Metastatic Liver Carcinoma in the Adrenal Gland (tissue), 2 donors: ENCODE measurements around a stretch of chr1.

- PRO-cap, 2 experiments: no peak in any of the 2 experiments
Observed at GRCh38 chr1:168246482-168246856, 20.7 kb downstream of the SFT2D2 start.

DNA sequence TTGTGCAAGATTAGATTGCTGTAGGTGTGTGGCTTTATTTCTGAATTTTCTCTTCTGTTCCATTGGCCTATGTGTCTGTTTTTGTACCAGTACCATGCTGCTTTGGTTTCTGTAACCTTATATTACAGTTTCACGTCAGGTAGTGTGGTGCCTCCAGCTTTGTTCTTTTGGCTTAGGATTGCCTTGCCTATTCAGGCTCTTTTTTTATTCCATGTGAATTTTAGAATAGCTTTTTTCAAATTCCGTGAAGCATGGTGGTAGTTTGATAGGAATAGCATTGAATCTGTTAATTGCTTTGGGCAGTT lies 74.3 kb downstream of the TBX19 start:
- PRO-cap, 2 experiments: no peak in any of the 2 experiments

DNA sequence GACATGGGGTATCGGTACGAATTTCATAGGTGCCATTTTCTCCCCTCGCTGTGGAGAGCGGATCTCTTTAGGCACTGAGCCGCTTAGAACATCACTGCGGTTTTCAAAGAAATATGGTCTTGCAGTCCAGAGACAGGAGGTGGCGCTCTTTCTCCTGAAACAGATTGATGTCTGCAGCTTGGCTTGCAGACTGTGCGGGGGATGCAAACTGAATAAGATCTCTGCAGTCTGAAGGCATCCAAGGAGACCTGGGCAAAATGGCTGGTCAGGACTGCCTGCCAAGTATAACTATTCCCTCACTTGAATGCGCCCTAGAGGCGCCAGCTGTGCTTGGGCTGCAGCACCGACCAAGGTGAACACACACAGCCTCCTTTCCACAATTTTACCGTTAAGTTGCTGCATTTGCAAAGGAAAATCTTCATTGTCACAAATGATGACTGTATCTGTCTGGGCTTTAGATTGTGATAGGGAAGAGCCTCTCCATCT lies 103.9 kb downstream of the XCL2 start:
- PRO-cap, 2 experiments: no peak in any of the 2 experiments

DNA sequence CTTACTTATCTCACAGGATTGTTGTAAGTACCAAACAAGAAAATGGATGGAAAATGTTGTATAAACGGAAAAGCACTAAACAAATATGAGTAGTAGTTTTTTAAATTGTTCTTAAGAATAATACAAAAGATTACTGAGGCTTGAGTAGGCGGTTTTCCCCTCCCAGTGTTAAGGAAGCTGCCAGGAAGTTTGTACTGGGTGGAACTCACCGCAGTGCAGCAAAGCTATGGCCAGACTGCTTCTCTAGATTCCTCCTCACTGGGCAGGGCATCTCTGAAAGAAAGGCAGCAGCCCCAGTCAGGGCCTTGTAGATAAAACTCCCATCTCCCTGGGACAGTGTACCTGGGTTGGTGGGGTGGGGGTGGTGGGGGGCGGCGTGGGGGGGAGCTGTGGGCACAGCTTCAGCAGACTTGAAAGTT lies 58.8 kb downstream of the XCL2 start:
- PRO-cap, 2 experiments: no peak in any of the 2 experiments

DNA sequence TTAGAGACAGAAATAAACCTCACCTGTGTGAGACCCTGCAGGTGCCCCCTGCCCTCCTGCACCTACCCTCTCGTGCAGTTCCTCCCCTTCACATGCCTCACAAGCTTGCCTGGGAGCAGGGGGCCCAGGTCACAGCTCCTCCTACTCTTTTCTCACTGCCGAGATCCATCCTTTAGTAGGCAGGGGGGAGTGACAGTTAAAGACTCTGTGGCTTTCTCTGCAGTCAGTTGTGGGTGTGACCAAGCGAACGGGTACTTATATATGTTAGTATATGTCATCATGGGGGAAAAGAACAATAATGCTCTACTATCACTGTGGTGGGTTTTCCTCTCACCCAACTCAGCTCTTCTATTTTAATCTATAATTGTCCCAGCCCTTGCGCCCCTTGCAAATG lies 23.4 kb downstream of the XCL2 start:
- PRO-cap, 2 experiments: no peak in any of the 2 experiments

DNA sequence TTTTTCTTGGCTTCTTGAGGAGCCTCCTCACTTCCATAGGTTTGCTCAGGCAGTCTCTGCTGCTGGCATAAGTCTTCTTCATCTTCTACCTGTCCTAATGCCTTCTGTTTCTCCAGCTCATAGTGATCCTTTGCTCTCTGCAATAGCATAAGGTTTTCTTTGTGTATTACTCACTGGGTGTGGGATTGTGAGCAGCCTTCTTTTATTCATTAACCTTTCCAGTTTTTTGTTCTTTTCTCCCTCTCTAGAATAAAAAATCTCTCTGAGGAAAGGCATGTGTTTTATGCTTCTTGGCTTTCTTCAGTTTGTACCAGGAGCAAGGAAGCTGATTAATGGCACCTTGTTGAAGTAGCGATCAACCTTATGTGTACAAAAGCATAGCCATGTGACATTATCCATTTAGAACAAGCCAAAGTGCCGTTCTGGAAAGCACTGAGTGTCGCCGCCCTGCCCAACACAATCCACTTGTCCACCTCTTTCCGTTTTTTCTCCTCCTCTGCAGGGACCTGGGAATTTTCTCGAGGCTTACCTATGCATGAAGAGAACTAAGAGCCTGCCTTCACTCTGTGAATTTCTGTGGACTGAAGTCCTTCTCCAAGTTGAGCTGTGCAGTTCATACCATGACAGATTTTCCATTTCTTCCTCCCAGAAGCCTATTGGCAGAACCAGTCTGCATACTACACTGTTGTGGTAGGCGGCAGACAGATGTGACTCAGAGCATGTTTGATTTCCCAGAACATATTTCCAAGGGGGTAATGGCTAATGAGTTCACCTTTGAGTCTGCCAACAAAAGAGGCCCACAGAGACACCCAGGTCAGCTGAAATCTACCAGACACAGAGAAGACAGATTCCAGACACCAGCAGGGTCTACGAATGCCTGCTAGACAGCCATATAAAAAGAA lies 39.0 kb downstream of the DPT start:
- PRO-cap, 2 experiments: peak in 2 of 2 experiments; most common plus-strand start position 432 of the sequence (in 2); most common minus-strand start position 363 of the sequence (in 2)

DNA sequence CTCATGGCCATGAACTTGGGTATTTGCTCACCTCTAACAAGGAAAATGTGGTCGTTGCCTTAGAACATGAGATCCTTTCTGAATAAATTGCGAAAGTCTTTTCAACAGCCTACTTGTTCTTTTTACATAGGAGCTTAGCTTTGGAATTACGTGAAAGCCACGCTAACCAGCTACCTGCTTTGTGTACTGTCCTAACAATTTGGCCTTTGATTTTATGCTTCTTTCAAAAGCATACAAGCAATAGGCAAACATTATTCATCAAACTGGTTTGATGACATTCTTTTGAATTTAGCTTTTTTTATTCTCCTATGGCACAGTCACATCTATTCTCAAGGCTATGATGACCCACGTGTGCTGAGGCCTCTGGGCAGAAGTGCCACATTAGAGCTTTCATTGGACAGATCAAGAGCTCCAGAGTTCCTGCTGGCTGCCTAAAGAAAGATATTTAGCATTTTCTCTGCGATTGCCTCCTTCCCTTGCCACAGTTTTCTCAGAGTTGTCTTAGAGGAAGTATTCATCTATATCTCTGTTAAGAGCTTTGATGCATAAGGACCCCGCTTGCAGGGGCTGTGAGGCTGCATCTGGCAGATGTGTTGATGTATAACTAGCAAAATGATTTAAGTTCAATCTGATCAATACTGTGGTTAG lies 178.1 kb upstream of the DPT start:
- PRO-cap, 2 experiments: peak in 2 of 2 experiments; most common plus-strand start position 451 of the sequence (in 2); most common minus-strand start position 80 of the sequence (in 2)

- PRO-cap, 2 experiments: peak in 2 of 2 experiments; most common plus-strand start chr1:168920647 (in 1); most common minus-strand start chr1:168920497 (in 2)
Observed at GRCh38 chr1:168920433-168921068, 185.9 kb upstream of the ATP1B1 start.

- PRO-cap, 2 experiments: no peak in any of the 2 experiments
Observed at GRCh38 chr1:168945839-168946299, 160.6 kb upstream of the ATP1B1 start.

DNA sequence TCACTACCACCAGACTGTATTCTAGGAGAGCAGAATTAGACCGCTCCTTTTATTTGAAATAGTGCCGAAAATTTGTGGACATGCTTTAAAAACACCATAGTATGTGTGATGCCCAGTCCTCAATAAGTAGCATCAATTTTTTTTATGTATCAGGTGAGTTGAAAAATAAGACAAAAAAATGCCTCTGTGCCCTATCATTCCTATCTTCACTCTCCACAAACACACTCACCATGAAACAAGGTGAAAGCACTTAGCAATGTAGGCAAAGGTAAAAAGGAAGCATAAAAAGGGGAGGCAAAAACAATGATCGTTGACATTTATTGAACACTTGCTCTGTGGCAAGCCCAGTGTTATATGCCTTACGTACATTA lies 60.2 kb upstream of the ATP1B1 start:
- PRO-cap, 2 experiments: no peak in any of the 2 experiments

DNA sequence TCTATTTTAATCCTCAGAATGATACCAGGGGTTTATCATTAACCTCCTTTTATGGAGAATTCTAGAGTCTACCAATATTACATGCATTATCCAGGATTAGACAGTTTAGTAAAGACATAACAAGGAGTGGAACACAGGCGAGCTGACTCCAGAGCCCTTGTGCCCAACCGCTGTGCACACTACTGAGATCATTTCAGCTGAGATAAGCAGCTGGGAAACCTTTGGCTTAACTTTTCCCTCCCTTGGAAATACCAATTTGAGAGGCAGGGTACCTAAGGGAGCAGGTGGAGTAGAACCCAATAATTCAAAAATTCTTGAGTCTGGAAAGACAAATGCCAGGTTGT lies 59.8 kb upstream of the ATP1B1 start:
- PRO-cap, 2 experiments: peak in 2 of 2 experiments; most common plus-strand start position 117 of the sequence (in 2)

DNA sequence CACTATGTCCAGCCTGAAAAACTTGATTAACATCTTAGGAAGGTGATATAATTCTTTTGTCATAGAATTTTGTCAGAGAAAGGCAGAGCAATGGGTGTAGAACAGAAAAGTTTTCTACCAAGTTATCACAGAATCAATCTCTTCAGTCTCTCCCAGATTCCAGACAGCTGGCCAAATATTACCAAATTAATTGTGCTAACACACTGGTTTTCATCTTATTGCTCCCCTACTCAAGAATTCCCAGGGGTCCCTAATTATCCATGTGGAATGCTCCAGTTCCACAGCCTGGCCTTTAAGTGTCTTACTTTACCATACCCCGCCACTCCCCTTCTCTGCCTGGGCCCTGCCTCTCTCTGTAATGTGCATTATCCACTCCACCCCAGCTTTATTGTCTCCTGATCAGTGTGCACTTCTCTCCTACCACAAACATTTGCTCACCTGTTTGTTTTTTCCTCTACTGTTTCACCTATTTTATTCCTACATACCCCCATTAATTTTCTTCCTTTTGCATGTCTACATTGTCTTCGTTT lies 33.6 kb upstream of the ATP1B1 start:
- PRO-cap, 2 experiments: no peak in any of the 2 experiments

DNA sequence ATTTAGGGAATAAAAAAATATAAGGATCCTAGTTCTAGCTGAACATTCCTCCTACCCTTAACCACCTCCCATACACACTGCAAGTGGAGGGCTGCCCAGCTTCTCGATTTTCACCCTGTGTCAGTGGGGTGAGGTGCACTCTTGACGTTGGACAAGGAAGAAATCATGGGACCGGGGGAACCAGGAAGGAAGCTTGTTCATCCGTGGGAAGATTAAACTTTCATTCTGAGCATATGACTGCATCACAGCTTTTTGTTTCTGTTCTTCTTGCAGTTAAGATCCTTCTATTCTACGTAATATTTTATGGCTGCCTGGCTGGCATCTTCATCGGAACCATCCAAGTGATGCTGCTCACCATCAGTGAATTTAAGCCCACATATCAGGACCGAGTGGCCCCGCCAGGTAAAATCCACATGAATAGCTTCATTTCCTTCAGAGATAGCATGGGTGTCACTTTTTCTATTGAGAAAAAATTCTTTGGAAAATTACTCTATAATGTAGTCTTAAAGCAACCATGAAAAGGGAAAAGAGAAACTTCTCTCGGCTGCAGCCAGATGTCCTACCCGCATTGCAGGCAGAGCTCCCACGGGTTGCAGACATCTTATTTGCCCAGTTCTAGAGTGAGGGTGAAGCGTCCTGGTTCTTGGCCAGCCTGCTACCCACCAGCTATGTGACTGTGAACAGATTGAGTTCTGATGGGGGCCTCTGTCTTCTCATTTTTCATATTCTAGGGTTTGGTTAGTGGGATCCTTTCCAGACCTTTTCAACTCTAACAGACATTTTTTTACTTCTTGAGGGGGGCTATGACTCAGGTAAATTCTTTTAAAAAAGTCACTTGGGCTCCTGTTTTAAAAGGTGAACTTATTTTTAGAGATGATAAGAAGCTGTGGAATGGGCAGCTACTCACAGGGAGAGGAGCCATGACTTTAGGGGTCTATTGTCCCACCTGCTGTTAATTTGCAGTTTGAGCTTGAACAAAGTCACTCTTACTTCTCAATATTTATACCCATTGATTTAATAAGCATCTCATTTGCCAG lies 4.9 kb downstream of the ATP1B1 start:
- PRO-cap, 2 experiments: peak in 1 of 2 experiments; most common plus-strand start position 612 of the sequence (in 1); most common minus-strand start position 117 of the sequence (in 1)

DNA sequence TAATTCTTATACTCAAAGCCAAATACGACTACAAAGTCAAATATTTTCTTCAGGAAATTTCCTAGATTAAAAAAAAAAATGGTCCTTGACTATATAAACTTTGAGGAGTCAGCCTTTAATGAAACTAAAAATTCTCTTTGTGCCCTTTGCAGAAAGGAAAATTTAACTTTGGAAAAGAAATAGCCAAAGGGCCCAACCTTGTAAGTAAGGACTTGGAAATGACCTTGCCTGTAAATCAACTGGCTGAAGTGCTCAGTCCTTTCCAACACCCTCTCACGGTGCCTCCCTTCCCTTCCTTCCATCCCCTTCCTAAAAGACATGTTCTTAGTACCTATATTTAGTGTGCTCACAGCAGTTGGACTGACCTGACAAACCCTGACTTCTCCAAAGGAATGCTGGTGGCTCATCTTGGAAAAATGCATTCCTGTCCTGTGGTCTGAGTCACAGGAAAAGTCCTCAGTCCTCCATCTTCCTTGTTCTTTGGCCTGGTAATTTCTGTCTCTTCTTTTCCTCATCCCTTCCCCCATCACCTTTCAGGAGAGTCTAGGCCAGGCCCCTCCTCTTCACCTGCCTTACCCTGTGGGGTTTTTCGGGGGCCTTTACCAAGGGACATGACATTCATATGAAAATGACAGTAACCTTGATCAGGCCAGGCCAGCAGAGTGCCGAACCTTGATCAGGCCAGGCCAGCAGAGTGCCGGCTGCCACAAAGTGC lies 7.0 kb downstream of the ATP1B1 start:
- PRO-cap, 2 experiments: no peak in any of the 2 experiments

- PRO-cap, 2 experiments: no peak in any of the 2 experiments
Observed at GRCh38 chr1:169131247-169131699, 24.8 kb downstream of the ATP1B1 start.

DNA sequence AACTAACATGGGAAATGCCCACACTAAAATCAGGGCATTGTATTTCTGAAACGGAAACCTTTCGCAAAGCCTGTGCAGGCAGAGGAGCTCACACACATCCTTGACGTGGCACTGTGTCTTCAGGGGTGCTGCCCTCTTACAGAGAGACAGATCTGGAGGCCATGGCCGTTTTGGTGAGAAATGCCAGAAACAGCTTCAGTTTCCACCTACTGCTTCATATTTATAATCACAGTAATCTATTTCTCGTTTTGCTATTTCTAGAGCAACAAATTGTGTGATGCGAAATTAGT lies 26.8 kb downstream of the ATP1B1 start:
- PRO-cap, 2 experiments: no peak in any of the 2 experiments

- PRO-cap, 2 experiments: no peak in any of the 2 experiments
Observed at GRCh38 chr1:170309711-170310059, 163.9 kb downstream of the NTMT2 start.

- PRO-cap, 2 experiments: peak in 2 of 2 experiments; most common minus-strand start chr1:171090666 (in 2)
Observed at GRCh38 chr1:171090562-171090793, 227 bp upstream of the FMO3 start.

- PRO-cap, 2 experiments: no peak in any of the 2 experiments
Observed at GRCh38 chr1:171160929-171161379, 24.1 kb upstream of the FMO2 start.

DNA sequence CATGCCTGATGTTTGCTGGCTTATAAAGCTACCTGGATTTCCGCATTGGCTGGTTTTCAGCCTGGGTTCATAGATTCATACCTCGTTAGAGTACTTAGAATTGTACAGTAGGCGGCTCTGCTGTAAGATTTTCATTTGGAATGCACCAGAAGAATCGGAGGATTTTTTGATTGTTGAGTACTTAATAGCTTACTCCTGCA lies 1.2 kb downstream of the PRRC2C start:
- PRO-cap, 2 experiments: no peak in any of the 2 experiments